Brain (tissue), 1 donor: ENCODE measurements around a stretch of chr12.

GRCh38 chr12:113252376-113252926 lies 31.2 kb downstream of the TPCN1 start:
- RRBS: no CpG with 5 or more reads among the region's 14 CpGs

- RRBS: no CpG with 5 or more reads among the region's 19 CpGs
These were observed 35.2 kb downstream of the SLC8B1 start for GRCh38 chr12:113299387-113300354.

DNA sequence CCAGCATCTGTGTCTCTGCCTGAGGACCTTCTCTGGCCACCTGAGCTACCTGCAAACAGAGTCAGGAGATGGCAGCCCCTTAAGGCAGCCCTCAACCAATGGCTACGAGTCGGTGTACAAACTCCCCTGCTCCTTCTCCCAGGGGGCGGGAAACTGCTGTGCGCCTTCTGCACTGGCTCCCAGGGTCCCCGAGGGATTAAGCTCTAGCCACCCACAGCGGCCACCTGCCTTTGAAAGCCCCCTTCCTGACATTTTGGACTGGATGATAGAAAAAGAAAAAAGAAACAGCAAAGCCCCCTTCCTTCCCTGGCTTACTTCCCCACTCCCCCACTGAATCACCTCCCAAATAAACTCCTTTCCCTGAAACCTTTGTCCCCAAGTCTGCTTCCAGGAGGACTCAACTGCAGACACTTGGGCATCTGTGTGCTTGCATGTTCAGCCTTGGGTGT lies 6.1 kb downstream of the SDS start:
- RRBS: no CpG with 5 or more reads among the region's 6 CpGs

GRCh38 chr12:113467821-113468435 lies 3.7 kb downstream of the LHX5 start:
- RRBS: 4% methylated on average over 8 of the region's 54 CpGs

DNA sequence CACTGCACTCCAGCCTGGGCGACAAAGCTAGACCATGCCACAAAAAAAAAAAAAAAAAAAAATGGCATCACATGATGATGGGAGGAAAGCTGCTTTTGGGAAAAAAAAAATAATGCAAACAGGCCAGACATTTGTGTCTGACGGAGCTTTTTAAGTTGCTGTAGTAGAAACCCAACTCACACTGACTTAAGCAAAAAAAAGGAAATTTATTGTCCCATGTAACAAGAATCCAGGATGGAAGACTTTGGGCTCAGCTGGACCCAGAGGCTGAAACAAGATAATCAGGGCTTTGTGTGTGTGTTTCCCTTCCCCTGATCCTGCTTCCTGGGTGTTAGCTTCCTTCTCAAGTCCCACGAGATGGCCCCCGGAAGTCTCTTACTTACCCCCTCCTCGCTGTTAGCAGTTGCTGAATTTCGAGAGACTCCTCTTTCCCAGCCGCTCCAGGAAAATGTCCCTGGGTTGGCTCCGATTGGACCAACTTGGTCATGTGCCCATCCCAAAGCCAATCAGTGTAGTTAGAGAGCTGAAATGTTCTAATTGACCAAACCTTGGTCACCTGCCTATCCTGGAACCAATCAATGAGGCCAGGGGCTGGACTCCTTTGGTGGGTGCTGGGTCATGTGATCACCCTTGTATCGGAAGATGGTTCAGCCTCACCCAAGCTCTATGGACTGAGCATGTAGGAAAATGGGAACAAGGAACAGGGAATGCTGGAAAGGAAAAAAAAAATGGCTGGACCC lies 192.7 kb downstream of the RBM19 start:
- RRBS: no CpG with 5 or more reads among the region's 9 CpGs

DNA sequence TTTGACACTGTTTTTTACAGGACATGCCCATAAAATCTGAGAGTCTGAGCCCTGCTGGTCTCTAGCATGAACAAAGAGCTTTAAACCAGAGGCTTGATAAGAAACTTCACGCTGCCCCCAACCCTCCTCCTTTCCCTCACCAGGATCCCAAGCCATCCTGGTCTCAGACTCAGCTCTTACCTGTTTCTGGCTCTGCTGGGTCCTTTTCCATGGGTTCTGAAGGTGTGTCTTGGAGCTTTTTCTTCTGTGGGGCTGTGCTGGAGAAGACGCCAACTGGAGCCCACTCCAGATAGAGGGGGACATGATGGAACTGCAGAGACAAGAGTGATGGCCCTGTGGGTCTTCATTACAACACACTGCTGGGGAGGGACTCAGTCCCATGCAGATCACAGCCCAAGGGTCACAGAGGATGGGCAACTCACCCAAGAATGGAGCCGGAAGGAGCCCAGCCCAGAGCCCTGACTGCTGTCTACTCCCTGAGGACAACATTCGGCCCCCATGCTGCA lies 29.2 kb downstream of the RBM19 start:
- RRBS: no CpG with 5 or more reads among the region's 4 CpGs

DNA sequence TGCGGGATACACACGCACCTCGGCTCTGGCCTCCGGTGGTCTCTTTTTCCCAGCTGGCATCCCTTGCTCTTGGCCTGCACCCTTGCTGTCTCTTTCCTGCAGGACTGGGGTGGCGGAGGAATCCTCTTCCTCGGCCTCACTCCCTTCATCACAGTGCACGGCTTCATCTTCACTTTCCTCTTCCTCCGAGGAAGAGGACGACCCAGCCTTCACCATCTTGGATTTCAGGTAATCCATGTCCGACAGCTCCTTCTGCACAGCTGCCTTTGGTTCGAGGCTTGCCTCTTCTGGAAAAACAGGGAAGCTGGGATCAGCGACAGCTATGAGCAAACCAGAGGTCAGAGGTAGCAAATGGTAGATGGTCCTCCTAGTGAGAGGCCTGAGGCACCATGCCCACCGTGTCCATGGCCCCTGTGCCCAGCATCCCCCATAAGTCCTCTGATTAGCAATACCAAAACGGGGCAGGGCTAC lies 8.3 kb downstream of the RBM19 start:
- RRBS: no CpG with 5 or more reads among the region's 14 CpGs

GRCh38 chr12:114580327-114580711 lies 103.7 kb downstream of the TBX3 start:
- RRBS: no CpG with 5 or more reads among the region's 2 CpGs

DNA sequence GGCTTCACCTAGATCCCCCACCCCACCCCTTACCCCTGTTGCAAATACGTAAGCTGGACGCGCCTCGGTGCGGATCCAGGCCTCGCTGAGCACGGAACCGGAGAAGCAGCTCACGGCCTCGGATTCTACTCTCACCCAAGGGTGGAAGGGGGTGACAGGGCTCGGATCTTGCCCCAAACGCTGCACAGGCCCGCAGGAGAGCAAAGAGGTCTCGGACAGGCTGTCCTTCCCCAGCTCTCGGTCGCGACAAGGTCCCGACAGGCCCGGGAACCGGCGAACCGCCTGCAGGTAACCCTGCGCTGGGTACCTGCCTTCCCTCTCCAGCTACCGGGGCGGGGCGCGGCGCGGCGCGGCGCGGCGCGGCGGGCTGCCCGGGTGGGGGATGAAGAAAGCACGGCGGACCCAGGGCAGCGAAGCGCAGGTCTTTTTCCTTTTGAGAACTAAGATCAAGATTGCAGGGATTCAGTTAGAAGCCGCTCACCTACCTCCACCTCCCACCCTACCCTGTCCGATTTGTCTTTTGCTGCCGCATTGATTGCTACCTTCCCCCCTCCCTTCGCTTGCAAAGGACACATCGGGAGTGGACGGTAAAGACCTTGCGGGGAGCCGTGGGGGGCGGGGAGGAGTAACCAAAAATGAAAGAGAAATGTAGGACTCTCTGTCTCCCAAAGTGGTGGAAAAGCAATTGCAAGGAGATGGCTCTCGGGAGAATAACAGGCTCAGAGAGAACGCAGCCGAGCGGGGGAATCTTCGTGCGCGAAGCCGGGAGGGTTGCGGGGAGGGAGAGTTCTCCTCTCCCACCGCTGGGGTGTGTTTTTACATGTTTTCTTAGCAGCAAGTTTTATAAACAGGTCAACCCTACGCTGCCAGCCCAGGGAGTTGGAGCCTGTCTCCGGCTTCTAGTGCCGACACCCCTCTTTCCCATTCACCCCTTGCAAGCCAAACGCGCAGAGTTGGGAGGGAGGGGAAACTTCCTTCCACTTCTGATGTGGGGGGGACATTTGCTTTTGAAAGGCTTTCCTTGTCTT lies 8.5 kb upstream of the TBX3 start:
- RRBS: 6% methylated on average over 21 of the region's 65 CpGs

DNA sequence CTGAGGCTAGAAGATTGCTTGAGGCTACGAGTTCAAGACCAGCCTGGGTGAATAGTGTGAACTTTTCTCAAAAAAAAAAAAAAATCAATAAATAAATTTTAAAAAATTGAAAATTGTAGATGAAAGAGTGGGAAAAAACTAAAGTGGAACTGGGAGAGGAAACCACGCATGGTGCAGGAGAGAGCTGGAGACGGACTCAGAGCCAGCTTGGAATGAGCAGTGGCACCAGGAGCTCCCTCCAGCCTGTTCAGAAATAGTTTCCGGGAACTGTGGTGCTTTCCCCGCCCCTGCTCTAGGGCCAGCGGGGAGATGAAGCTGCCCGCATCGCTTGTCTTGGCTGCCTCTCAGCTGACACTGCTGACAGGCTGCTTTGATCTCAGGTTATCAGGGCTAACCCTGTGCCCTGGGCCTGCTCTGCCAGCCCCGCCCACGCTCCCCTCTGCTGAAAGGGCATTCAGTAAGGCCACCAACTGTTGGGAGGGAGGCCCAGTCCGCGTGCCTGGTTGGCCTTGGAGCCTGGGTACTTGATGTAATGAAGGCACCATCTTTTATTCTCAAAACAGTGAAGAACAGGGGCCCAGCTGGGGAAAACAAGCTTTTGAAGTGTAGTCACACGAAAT lies 115.6 kb upstream of the TBX3 start:
- RRBS: no CpG with 5 or more reads among the region's 13 CpGs

DNA sequence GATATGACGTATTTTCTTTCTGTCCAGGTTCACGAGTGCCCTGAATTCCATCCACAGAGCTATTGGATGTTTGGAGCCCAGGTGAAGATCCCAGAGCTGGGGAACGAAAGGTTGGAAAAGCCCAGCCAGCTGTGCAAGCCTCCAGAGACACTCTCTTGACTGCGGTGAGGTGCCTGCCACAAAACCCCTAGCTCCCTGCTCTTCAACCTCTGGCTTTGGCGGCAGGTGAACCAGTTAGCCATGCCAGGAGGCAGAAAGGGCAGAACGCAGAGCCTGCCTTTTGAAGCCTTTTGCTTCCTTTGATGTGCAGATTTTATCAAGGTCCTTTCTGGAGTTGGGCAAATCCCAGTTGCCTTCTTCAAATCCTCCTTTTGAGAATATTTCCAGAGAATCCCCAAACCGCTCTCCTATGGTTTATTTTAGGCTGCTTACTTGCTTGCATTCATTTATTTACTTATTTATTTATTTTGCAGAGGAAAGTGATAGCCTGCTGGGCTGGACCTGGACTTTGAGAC lies 411.2 kb upstream of the TBX3 start:
- RRBS: no CpG with 5 or more reads among the region's 7 CpGs

GRCh38 chr12:115335708-115336135 lies 651.7 kb upstream of the TBX3 start:
- RRBS: no CpG with 5 or more reads among the region's 8 CpGs

DNA sequence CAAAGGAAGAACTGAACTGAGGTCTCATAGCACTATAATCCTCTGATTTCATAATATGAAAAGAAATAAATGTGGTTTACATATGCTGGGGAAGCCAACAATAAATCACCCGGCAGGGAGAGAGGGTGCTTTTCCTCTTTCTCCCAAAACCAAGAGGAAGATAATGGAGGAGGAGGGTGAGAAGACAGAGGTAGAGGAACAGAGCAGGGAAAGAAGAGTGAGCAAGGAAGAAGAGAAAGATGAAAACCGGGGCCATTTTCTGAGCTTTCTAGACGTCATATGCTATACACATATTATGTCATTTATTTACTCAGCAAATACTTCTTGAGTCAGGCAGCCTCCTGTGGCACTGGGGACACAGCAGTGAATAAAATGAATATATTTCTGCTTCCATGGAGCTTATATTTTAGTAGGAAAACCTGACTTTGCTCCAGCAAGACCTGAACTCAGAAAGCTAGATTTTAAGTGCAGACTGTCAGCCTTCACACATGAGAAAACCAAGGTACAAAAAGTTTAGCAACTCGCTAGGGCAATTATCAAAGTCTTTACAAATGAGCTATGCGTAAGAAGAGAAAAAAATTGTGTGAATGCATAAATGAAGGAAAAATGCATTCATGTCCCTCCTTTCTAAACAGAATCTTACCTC lies 710.8 kb upstream of the TBX3 start:
- RRBS: no CpG with 5 or more reads among the region's 5 CpGs

DNA sequence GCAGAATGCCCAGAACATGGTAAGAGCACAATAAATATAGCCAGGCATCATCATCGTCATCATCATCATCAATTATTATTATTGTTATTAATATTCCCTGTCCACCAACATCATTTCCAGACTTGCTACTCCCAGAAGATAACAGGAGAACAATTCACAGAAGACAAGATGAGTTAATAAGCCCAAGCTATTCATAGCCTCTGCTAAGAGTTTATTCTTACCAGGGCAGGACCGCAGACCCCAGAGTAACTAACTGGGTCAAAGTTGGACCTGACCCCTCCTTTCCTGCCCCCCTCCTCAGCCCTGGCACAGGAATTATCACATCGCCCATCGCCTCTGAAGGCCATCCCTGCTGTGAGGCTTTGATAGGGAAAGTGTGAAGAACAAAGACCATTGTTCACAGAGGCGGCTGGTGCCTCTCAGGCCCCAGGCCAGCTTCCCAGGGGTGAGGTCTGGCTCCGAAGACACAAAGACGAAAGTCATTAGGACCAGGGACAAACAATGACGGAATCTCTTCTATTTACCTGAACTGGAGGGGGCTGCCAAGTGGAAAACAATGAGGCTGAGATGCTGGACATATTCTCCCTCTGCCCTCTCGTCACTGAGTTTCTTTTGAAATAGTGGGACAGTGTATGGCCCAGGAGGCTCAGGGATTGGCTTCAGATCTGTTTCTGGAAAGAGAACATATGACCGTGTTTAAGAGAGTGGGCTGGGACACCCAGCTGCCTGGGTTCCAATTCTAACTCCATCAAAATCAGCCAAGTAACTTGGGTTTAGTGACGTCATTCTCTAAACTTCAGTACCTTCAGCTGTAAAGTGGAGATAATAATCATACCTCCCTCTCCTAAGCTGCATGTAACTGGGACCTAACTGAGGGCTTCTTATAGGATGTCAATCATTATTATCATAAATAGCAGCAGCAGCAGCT lies 769.5 kb downstream of the MED13L start:
- RRBS: no CpG with 5 or more reads among the region's 11 CpGs

DNA sequence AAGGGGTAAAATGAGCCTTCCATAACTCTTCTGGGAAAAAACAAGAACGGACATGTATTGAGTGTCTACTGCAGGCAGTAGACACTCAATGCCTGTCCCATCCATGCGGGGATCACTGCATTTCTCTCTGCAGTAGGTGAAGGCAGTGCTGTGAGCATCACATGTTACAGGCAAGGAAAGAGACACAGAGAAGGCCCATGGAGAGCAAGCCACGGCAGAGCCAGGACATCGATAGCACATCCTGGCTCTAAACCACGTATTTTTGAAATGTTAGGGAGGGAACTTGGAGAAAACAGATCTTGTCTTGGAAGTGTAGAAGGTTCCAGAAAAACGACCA lies 328.4 kb downstream of the MED13L start:
- RRBS: no CpG with 5 or more reads among the region's 6 CpGs

- RRBS: no CpG with 5 or more reads among the region's 3 CpGs
These were observed 316.8 kb downstream of the MED13L start for GRCh38 chr12:115960528-115961194.

- RRBS: 93% methylated on average over 2 of the region's 15 CpGs
These were observed 268.9 kb downstream of the MED13L start for GRCh38 chr12:116008223-116009378.

GRCh38 chr12:116282386-116282843 lies 4.9 kb upstream of the MED13L start:
- RRBS: no CpG with 5 or more reads among the region's 8 CpGs

GRCh38 chr12:116406416-116407037 lies 129.0 kb upstream of the MED13L start:
- RRBS: no CpG with 5 or more reads among the region's 6 CpGs

GRCh38 chr12:116525412-116525867 lies 33.7 kb upstream of the MAP1LC3B2 start:
- RRBS: 27% methylated on average over 6 of the region's 12 CpGs